Frontal cortex (tissue), 2 donors: ENCODE results near the gene BOD1.

DNA sequence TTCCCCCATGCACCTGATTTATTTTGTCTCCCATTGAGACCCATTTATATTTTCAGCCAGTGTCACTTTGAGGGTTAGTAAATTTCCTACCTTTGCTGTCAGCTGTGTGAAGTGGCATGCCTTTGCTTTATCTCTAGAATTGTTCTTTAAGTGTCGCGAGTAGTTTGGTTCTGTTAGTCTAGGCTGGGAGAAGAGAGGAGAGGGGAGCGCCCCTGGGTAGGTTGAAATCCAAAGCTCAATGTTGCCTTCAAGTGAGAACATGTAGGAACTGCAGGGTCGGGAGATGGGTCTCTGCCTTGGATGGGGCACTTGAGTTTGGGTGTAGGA, 46.4 kb downstream of the STC2 start:
- RAMPAGE, long total RNA: no peak

DNA sequence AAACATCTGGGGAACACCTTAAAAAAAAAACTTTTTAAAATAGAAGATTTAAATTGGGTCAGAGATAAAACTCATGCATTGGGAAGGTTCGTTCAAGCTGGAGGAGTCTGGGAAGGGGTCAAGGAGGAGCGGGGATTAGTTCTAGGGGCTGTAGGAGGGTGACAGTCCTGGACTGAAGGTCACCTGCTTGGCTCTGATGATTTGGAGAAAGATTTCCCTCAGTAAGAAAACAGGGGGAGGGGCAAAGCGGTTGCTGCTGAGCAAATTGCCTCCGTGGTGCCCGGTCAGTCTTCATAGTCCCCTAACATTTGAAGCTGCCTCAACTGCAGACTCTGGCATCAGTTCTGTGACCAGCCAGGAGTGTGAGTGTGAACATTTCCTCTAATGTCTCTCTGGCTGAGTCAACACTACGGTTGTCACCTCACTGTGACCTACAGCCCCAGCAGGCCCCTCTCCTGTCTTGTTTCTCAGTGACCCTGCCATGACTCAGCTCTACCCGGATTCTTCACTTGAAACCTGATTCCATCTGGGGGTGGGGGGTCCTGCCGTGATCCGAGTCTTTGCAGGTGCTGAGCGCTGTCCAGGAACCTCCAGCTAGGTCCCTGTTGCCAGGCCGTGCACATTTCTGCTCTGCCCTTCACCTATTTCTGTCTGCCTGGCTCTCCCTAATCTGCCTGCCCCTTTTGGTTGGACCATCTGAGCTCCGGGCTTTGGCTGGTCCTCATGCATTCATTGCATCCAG, 24.4 kb downstream of the STC2 start:
- RAMPAGE, long total RNA: no peak

GRCh38 chr5:173329441-173330409, 1.5 kb upstream of the STC2 start:
- RAMPAGE, long total RNA: no peak

DNA sequence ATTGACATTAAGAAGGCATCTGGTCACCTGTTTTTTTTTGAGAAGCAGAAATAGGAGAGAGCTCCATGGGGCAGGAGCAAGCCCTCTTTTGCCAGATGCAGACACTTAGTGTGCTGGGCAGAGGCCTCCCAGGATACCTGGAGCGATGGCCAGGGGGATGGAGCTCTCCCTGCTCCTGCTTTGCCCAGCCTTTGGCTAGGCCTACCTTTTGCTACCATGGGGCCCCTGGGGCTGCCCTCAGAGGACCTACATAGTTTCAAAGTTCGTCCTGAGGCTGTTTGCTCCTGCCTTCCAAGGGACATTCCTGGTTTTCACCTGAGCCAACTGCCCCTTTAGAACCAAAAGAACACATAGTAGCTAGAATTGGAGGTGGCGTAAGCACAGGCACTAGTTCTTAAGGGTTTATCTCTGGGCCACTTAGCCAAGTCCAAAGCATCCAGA, 2.4 kb upstream of the STC2 start:
- RAMPAGE, long total RNA: no peak

DNA sequence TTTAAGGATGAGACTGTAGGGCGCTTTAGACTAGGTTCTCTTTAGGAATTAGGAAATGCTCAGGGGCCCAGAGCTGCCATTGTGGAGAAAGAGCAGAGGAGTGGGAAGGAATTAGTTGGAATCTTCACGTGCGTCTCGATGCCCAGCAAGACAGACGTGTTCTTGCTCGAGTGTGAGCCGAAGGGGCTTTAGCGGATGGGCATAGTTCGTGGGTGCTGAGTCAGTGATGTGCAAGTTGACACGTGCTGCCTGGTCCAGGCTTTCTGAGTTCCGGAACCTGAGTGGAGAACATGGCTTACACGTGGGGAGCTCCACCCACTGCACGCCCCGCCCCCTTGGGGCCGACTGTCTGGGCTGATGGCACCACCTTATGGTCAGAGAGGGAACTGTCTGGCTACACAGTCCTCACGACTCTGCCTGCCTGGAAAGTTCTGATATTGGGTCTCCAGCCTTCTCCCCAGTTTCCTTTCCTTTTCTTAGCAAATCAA, 3.7 kb upstream of the STC2 start:
- RAMPAGE, long total RNA: no peak

- RAMPAGE, long total RNA: no peak
Measured at GRCh38 chr5:173423220-173423930, 95.2 kb upstream of the STC2 start.

DNA sequence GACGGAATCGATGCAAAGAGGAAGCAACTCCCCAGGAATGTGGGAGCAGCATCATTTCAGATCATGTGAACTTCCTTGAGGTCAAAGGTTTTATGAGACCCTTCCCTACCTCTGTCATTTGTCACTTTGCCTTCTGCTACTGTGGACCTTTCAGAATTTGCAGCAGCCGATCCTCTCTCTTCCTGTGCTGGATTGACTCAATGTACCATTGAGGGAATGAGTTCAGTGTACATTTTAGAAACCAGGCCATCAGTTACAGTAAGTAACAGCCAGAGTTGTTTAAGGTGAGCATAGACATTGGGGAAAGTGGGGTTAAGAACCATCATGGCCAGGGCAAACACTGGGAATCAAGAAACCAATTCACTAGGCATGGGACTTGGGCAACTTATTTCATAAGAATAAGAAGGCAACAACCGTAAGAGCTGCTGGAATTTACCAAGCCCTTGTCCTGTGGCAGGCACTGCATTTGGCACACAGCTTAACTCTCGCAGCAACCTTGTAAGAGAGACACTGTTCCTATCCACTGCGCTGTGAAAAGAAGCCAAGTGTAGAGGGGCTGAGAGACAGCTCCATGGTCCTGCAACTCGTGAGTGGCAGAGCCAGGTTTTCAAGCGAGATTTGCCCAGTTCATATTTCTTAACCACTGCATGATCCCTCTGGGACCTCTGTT, 129.1 kb upstream of the STC2 start:
- RAMPAGE, long total RNA: no peak

DNA sequence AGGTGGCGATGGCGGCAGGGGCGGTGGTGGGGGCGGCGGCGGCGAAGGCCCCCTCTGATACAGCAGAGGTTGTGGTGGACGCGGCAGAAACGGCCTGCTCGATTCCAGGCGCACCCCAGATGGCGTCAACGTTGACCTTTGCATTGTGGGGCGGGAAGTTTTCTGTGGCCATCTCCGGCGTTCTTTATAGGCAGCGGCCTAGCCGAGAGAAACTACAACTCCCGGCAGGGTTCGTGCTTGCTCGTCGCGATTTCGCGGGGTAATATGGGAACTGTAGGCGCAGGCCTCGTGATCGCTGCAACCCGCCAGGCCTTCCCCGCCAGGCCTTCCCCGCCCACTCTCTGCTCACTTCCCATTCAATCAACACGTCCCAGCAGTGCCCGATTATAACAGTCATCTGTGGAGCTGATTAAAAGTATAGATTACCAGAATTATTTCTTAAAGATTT, at the start of gene BOD1:
TSS of gene BOD1 (minus strand) at position 91 of the 448 bp plus-strand sequence.
- RAMPAGE, long total RNA: no peak

DNA sequence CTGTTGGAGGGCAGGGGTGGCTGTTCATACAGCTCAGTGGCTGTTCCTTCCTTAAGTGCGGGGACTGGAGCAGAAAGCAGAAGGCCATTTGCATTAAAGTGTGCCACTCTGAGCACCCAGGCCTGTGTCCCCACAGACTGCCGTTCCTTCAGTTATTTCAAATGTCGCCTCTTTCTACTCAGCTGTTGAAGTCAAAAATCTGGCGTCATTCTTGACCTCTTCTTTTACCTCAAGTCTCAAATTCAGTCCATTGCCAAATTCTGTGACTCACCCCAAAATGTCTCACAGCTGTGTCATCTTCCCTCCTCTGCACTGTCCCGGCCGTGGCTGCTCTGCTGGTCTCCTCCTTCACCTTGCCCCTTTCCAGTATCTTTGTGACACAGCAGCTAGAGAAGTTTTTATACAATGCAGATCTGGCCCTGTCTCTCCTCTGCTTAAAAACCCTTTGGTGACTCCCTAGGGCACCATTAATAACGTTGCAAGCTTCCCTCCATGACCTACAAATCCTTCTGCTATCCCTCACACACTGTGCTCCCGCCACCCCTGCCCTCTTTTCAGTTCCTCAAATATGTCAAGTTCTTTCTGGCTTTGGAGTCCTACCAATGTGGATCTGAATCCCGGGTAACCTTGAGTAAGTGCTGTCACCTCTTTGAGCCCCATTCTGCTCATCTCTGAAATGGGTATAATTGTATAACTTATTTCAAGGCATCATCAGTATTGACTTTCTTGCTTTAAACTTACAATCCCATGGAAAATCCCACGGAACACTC, 98.3 kb upstream of the BOD1 start:
- RAMPAGE, long total RNA: no peak

DNA sequence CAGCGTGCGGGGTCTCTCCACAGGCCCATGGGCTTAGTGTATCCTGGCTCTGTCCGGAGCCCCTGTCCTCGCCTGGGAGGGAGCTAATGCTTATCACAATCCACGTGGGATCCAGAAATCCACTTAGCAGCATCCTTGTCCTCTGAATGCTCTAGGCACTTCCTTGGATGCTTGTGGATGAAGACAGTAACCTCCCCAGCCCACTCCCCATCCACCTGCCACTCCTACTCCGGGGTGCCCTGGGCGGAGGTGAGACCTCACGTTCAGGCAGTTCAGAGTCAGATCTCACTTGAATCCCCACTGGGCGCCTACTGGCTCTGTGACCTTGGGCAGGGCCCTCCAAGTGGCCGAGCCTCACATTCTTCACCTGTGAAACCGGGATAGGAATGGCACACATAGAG, 112.4 kb upstream of the BOD1 start:
- RAMPAGE, long total RNA: no peak

GRCh38 chr5:173767319-173767556, 120.9 kb upstream of the CPEB4 start:
- RAMPAGE, long total RNA: no peak

- RAMPAGE, long total RNA: no peak
Measured at GRCh38 chr5:173788973-173789938, 98.9 kb upstream of the CPEB4 start.

- RAMPAGE, long total RNA: no peak
Measured at GRCh38 chr5:173793643-173794543, 94.3 kb upstream of the CPEB4 start.

DNA sequence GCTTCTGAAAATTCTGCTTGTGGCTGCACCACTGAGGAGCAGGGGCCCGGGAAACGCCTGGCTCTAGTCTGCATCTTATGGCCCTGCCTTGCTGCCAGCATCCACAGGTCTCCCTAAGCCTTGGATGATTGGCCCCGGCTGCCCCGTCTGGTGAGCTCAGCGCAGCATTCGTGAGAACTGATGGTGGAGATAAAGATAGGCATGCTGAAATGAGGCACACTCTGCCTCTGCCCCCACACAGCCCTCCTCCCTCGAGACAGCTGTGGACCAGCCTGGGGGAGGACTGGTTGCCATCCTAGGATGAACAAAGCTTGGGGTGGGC, 62.9 kb upstream of the CPEB4 start:
- RAMPAGE, long total RNA: no peak

DNA sequence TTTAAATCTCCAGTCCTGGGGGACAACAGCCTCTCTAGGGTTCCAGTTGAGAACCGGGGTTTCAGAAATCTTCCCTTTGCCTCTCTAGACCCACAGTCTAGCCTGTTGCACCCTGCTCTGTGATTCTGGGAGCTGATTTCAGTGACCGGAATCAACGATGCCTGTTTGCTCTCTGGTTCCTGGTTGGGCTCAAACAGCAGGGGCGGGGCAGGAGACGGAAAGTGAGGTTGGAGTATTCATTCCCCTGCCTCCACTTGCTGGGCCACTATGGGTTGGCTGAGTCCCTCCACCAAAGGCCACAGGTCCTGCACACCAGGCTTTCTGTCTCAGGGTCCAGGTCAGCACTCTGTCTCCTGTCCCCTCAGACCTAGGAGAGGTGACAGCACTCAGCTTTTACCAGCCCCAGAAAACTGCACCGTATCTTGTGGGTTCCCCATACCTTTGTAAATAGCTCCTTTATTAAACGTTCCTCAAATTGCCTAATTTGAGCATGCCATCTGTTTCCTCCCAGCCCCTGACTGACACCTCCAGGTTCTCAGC, 23.7 kb upstream of the CPEB4 start:
- RAMPAGE, long total RNA: no peak

GRCh38 chr5:173865618-173866069, 22.5 kb upstream of the CPEB4 start:
- RAMPAGE, long total RNA: no peak

- RAMPAGE, long total RNA: no peak
Measured at GRCh38 chr5:173895619-173896423, 7.7 kb downstream of the CPEB4 start.

GRCh38 chr5:173920927-173921827, 33.0 kb downstream of the CPEB4 start:
- RAMPAGE, long total RNA: no peak

DNA sequence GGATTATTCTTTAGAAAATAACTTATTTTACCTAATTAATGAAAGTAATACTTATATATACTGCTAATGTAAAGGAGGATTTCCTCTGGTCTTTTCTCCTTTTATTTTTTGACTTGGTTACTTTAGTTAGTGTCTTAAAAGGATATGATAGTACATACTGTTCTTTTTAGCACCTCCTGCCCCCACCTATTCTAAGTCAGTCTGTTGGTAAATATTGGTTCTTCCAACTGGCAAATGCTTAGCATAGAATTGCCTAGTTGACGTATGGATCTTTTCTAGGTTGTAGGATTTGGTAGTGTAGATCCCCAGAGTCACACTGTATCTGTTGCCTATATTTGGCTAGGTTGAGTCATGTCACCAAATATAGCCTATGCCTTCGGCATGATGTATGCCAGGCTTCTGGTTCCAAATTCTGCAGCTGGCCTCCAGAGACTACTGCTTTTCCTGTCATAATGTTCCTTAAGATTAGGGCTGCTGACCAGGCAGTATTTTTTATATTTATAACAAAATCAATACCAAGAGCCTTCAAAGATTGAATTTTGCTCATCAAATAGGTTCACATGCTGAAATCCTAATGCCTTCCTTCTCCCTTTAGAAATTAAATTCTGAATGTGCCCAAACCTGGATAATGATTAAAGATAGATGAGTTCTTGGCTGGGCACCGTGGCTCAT, 38.2 kb downstream of the CPEB4 start:
- RAMPAGE, long total RNA: no peak

DNA sequence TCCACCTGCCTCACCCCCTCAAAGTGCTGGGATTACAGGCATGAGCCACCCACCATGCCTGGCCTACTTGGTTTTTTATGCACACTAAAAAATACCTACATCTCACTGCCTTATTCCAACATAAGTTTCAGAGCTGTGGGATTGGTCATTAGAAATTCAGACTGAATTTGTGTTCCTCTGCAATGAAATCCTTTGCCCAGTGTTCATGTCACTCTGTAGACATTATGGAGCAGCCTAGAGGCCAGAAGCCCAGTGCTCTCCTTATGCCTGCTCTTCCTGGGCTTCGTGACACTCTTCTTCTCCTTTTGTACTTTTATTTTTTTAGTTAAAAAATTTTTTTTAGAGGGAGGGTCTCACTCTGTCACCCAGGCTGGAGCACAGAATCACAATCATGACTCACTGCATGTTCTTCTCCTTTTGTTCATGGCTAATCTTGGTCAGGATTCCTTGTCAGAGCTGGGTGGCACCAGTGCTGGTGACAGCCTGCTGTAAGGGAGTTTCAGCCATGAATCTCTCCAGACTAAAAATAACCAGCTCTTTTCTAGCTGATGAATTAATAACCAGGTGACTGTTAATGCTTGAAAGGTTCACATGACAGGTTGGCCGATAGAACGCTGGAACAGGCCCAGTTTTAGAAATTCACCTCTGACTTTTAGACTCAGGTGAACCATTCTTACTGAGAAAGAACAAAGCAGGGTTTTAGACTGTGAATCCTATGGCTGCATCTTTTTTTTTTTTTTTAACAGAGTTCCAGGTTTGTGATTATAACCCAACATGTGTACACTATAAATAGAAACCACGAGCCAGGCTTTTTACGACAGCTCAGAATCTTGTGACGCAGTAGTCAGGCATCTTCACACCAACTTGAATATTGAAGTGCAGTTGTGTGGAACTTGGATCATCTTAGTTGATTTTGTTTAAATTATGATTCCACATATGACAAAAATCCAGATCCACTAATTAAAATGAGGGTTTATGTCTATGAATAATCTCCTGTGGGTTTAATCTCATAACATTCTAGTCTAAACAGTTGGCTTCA, 34.0 kb upstream of the C5orf47 start:
- RAMPAGE, long total RNA: no peak